ENCODE measurements around a stretch of chr15.

GRCh38 chr15:69755423-69756160 lies 303.0 kb downstream of the RPLP1 start:
- PRO-cap = no peak
CAGE:
- cytosol, long polyA plus RNA = no peak
- long polyA plus RNA = no peak
- nucleus, long polyA plus RNA = no peak

DNA sequence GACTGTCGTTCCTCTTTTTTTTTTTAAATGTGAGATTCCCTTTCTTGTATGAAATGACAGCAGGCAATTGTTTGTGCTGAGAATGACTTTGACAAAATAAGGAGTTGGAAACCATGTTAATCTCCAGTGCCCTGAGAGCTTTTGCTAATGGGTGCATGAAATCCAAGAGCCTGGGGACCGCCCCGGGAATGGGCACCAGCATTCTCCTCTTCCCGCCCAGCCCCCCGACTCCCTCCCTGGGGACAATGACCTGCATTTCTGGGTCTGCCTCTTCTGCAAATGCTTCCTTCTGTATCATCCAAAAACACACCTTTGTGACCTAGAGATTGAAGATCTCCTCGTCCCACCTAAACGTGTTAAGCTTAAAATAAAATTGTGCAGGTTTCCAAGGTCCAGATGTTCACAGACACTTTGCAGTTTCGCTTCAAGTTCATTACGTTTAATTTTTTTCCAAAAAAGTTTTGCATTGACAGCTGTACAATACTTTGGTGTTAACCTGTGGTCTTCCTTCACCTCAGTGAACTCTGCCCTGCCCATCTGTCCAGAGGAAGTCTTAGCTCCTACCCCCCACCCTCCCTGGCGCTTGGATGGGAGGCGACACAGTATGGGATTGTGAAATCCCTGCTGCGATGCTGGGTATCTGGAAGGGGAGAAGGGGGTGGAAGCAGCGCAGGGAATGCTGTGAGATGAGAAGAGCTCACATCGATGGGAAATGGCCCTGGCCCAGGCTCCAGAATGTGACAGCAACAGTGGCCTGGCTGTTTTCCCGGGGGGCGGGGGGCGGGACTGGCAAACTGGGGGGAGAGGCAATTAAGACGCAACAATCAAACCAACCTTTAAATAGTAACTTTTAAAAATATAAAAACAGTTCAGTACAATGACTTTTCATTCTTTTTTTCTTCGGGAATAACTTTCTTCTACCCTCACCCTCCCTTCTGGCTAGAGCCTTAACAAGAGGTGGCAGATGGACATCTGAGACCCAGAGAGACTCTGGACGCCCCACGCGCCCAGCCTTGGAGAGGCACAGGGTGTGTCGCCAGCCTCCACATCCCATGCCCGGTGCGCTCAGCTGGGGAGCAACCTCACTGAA lies 50.0 kb downstream of the TLE3 start:
- PRO-cap = no peak
CAGE:
- cytosol, long polyA plus RNA = no peak
- long polyA plus RNA = no peak
- nucleus, long polyA plus RNA = no peak

- PRO-cap = no peak
CAGE:
- cytosol, long polyA plus RNA = no peak
- long polyA plus RNA = no peak
- nucleus, long polyA plus RNA = no peak
These were observed 44.0 kb downstream of the TLE3 start for GRCh38 chr15:70053521-70054242.

DNA sequence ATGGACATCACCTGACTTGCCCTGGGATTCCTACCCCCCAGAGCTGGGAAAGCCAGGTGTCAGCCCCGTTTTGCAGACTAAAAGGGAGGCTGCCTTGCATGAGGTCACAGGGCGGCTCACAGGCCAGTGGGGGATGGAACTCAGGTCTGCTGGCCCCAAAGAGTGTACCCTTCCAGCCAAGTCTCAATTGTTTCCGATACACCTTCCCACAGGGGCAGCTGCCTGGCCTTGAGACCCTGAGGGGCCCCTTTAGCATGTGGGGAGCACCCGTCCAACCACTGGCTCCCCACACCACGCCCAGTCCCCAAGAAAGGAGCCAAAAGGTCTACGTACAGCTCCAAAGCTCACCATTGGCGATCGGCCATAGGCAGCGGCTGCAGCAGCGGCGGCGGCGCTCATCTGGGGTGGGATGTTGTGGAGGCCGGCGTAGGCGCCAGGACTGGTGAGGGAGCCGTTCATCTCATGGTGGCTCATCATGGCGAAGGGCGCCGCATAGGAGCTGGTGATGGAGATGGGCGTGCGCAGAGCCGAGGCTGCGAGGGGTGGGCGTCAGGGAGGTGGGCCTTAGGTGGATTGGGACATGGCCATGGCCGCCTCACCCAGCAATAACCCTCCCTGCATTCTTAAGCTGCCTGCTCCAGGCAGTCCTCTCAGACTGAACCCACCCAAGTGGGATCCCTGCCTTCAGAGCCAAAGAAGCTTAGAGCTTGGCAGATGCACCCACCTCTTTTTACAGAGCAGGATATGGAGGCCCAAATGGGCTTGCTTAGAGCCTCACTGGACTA lies 40.4 kb downstream of the TLE3 start:
- PRO-cap = no peak
CAGE:
- cytosol, long polyA plus RNA = no peak
- long polyA plus RNA = no peak
- nucleus, long polyA plus RNA = no peak

- PRO-cap = no peak
CAGE:
- cytosol, long polyA plus RNA = no peak
- long polyA plus RNA = no peak
- nucleus, long polyA plus RNA = no peak
These were observed 5.1 kb downstream of the TLE3 start for GRCh38 chr15:70092491-70093075.

- PRO-cap = no peak
CAGE:
- cytosol, long polyA plus RNA = no peak
- long polyA plus RNA = no peak
- nucleus, long polyA plus RNA = no peak
These were observed 59.0 kb upstream of the TLE3 start for GRCh38 chr15:70156635-70157253.

DNA sequence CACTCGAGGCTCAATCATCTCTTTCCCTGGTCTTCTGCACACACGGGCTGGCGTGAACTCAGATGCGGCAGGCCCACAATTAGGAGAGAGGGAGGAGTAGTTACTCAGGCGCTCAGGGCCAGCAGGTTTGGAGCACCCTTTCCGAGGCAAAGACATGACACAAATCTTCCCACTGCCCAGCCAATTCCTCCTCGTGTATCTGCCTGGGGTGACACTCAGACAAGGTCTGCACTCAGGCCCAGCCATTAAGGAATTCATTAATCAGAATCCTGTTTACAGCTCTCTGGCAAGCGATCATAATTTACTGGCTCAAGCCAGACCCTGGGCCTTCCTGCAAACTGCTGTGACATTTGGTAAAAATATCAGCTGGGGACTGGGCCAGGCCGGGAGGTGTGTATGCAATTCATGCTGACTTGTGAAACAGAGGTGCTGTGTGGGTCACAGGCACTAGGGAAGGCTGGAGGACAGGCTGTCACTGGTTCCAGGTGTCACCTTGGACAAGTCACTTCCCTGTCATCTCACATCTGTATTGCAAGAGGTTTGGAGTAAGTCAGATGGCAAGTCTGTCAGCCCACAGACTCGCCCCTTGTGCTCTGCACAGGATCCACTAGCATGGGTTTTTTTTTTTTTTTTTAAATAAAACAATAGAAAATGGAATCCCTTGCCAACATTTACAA lies 68.2 kb upstream of the TLE3 start:
- PRO-cap = no peak
CAGE:
- cytosol, long polyA plus RNA = no peak
- long polyA plus RNA = no peak
- nucleus, long polyA plus RNA = no peak

DNA sequence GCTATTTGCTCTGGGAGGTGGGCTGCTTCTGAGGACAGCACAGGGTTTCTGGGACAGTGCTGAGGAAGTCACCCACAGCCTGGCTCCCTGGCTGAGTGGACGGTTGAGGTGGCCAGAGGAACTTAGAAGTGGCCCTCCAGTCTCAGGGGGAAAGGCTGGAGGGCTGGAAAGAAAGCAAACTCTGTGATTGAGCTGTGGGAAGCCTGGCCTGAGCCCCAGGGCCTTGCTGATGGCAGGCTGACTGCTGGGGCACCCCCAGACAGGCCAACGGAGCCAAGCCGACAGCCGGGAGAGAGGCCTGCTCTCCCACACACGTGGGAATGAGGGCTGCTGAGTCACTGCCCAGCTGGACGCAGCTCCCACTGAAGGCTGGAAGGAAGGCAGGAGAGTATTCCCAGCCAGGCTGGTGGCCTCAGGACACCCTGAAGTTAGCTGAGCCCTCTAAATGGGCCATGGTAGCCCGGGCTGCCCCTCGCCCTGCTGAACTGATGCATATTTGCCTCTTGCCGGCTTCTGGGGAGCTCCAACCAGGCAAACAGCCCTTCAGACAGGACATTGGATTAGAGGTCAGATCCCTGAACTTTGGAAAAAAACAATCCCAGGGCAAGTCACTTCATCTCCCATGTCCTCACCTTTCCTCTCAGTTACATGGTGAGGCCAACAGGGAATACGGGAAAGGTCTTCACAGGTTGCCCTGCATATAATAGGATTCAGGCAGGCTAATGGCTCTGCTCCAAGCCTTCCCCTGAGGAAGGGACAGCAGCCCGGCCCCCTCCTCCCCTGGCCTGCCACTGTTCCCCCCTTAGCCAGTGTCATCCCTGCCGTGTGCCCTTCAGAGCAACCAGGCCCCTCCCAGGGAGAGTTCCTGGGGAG lies 98.1 kb upstream of the TLE3 start:
- PRO-cap = no peak
CAGE:
- cytosol, long polyA plus RNA = no peak
- long polyA plus RNA = no peak
- nucleus, long polyA plus RNA = no peak

DNA sequence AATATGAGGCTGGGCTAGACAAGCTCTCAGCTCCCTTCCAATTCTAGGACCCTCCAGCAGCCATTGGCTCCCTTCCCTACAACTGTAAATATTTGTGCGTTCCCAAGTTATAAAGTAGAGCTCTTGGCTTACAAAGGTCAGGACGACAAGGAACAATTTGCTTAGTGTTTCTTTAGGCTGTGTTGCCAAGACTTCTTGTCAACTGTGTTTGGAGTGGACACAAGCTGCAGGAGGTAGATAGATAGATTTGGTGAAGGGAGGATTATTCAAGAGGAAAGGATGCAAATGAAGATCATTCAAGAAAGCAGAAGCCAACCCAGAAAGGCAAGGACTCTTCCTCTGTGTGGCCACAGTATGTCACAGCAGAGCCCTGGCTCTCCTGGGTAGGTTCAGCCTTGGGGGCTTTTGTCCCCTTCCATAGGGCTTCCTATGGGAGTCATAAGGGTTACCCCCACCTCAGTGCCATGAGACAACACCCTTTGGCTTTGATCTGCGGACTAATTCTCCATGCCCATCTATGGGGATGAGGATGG lies 223.7 kb upstream of the TLE3 start:
- PRO-cap = no peak
CAGE:
- cytosol, long polyA plus RNA = no peak
- long polyA plus RNA = no peak
- nucleus, long polyA plus RNA = no peak

- PRO-cap = no peak
CAGE:
- cytosol, long polyA plus RNA = no peak
- long polyA plus RNA = no peak
- nucleus, long polyA plus RNA = no peak
These were observed 279.3 kb upstream of the TLE3 start for GRCh38 chr15:70376738-70377639.

DNA sequence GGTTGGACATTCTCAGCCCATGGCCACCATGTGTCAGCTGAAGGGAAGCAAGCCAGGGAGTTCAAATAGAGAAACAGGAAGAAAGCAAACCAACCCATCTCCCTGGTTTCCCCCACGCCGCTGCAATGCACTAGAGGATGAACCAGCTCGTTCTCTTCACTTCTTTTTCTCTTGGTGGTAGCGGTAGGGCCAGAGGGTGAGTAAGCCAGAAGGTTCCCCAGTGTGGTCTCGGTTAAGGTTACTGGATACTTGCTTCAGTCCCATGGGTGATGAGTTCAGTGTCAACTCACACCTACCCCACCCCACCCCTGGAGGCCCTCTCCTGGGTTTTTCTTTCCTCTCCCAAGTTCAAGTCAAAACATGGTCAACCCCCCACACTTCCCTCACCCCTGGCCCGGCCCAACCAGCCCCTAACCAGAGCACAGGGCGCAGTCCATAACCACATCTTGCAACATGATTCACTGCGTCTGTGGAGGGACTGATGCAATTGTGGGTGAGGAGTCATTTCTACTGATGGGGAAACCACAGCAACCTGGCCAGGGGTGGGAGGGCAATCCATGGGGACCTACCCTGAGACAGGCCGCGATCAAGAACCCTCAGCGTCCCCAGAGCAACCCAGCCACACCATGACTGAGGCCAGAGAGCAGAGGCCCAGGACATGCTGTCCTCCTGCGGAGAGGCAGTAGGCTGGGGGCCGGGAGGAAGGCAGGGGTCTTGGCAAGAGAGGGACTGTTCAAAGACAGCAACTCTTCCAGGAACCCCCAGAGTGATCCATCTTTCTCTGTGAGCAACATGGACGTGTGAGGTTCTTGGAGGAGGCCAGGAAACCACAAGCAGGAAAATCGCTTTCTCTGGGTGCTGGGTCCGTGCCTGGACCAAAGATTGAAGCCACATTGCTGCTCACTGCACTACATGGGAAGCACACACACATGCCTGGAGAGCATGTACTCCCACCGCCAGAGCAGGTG lies 276.6 kb downstream of the UACA start:
- PRO-cap = no peak
CAGE:
- cytosol, long polyA plus RNA = no peak
- long polyA plus RNA = no peak
- nucleus, long polyA plus RNA = no peak

DNA sequence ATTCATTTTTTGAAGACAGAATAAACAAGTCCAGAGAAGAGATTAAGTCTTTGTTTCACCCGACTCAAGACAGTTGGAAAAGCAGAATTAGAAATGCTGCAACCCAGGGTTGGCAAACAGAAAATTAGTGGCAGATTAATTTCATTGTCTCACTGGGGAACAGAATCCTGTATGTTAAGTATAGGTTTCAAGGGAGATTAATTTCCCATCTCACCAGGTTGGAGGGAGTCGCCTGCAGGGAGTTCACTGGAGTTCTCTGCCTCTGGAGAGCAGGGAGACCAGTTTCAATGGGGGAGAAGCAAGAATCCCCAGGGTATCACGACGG lies 268.2 kb downstream of the UACA start:
- PRO-cap = no peak
CAGE:
- cytosol, long polyA plus RNA = no peak
- long polyA plus RNA = no peak
- nucleus, long polyA plus RNA = no peak

DNA sequence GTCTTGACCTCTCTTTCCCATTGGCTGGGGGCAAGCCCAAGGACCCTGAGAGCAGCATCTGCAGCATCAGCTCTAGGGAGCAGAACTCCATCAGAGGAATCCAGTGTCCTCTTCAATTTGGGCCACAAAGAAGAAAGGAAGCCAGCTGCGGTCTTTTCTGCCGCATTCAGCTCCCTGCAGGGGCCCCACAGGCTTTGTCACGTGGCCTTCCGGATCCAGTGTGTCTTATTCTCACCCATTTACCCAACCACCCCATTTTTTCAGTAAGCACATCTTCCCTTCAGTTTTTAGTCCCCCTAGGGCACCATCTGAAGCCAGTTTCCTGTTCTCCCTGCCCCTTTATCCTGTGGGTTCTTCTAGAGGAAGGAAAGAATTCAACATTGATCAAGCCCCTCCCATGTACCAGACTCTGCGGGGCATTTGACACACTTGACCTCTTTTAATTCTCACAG lies 227.7 kb downstream of the UACA start:
- PRO-cap = no peak
CAGE:
- cytosol, long polyA plus RNA = no peak
- long polyA plus RNA = no peak
- nucleus, long polyA plus RNA = no peak

DNA sequence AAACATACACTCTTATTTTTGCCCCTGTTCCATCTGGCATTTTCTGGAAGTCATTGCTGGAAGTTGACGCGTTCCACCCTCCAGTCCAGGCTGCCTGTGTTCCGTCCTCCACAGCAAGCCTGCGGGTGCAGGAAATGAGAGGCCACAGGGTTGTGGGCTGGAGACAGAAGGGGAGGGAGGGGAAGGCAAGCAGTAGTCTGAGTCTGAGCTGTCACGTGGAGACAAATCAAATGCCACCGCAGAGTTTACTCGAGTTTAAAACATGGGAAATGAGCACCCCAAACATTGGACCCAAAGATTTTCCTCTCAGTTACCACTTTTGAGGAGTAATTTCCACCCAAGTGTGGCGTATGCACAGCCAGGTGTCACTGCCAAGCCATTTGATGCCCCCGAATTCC lies 204.1 kb downstream of the UACA start:
- PRO-cap = no peak
CAGE:
- cytosol, long polyA plus RNA = no peak
- long polyA plus RNA = no peak
- nucleus, long polyA plus RNA = no peak

- PRO-cap = no peak
CAGE:
- cytosol, long polyA plus RNA = no peak
- long polyA plus RNA = no peak
- nucleus, long polyA plus RNA = no peak
These were observed 49.3 kb downstream of the UACA start for GRCh38 chr15:70714049-70714473.

- PRO-cap = no peak
CAGE:
- cytosol, long polyA plus RNA = no peak
- long polyA plus RNA = no peak
- nucleus, long polyA plus RNA = no peak
These were observed 13.0 kb downstream of the UACA start for GRCh38 chr15:70750117-70751059.

DNA sequence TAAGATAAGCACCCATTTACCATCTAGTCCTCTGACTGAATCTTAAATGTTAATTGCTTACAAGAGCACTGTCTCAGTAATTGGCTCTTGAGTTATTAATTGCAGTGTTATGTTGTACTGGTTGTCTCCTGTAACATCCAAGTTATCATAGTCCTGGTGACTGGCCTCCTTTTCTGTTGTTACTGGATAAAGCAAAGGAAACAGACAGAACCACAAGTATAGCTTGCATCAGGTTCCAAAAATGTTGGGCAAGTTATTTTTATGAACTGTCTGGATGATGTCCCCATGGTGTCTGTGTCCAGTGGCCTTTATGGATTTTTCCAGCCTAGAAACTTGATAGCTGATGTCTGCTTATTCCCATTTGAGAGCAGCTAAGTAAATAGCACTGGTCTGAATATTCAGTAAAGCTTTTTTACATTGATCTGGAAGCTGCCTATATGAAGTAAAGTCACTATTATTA lies 2.5 kb upstream of the UACA start:
- PRO-cap = no peak
CAGE:
- cytosol, long polyA plus RNA = no peak
- long polyA plus RNA = no peak
- nucleus, long polyA plus RNA = no peak

DNA sequence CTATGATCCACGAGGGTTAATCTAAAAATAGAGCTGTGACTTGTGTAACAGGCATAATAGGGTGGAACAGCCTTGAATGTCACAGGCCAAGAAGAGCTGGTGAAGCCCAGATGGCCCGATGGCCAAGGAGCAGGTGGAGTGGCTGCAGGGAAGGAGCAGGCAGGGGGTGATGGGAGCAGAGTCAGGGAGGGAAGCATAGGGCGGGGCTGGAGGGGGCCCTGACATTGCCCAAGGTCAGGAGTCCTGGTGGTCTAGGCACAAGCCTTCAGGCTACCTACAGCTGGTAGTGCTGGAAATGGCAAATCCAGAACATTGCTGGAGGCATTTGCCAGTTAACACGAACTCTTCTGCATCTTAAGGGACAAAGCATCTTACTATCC lies 24.1 kb downstream of the LARP6 start:
- PRO-cap = no peak
CAGE:
- cytosol, long polyA plus RNA = no peak
- long polyA plus RNA = no peak
- nucleus, long polyA plus RNA = no peak

GRCh38 chr15:70852309-70852796 lies 1.6 kb downstream of the LARP6 start:
- PRO-cap = no peak
CAGE:
- cytosol, long polyA plus RNA = no peak
- long polyA plus RNA = no peak
- nucleus, long polyA plus RNA = no peak

DNA sequence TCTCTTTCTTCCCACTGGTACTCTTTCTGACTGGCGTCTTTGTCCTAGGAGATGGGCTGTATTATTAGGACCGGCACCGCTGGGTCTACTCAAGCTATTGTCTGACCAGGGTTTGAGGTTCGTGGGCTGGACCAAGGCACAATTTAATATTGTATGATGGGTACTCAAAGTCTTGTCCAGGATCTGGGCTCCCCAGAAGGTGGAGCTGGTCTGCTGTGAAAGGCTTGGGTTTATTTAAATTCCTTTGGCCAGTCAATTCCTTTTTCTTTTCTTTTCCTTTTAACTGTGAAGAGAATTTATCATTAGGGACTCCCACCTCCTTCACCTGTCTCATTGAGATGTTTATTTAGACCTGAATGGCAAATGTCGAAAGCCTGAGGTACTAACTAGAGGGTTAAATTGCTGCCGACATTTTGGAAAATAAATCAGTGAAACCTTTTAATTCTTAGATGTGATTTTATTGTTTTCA lies 371 bp downstream of the LRRC49 start:
- PRO-cap = no peak
CAGE:
- cytosol, long polyA plus RNA = no peak
- long polyA plus RNA = no peak
- nucleus, long polyA plus RNA = no peak

Measured in A549 (cell line).